Umbilical cord (tissue), 2 donors: ENCODE data around the genes ZDHHC9, RBMX2 and ARHGAP36.

GRCh38 chrX:124217350-124218326, 114.8 kb upstream of the TEX13D start:
- RAMPAGE, long total RNA: no peak

GRCh38 chrX:124426880-124427261, 80.5 kb downstream of the SH2D1A start:
- RAMPAGE, long total RNA: no peak

GRCh38 chrX:125206060-125206678, 113.5 kb upstream of the TEX13C start:
- RAMPAGE, long total RNA: no peak

DNA sequence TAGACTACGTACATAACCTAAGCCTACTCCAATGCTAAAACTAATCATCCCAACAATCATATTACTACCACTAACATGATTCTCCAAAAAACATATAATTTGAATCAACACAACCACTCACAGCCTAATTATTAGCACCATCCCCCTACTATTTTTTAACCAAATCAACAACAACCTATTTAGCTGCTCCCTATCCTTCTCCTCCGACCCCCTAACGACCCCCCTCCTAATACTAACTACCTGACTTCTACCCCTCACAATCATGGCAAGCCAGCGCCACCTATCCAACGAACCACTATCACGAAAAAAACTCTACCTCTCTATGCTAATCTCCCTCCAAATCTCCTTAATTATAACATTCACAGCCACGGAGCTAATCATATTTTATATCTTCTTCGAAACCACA, 79.8 kb downstream of the DCAF12L1 start:
- RAMPAGE, long total RNA: no peak

DNA sequence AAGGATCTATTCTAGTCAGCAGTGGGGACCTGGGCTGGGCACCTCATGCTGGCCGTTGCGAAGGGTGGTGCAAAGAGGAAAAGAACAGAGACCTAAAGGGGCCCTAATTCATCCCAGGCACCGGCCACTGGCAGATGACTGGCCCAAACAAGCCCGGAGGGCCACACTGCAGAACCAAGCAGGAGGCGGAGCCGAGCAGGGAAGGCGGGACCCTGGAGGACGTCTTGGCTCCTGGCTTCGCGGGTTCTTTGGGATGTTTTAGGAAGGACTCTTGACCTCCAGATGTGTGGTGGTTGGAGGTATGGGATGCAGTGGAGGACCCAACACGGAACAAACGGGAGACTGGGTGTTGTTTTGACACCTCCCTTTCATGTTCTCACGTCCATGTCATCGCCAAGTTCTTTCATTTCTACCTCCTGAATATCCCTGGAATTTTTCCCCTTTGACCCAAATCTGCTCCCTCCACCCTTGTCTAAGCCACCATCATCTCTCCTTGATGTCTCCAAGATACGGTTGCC, 49.0 kb downstream of the APLN start:
- RAMPAGE, long total RNA: no peak

DNA sequence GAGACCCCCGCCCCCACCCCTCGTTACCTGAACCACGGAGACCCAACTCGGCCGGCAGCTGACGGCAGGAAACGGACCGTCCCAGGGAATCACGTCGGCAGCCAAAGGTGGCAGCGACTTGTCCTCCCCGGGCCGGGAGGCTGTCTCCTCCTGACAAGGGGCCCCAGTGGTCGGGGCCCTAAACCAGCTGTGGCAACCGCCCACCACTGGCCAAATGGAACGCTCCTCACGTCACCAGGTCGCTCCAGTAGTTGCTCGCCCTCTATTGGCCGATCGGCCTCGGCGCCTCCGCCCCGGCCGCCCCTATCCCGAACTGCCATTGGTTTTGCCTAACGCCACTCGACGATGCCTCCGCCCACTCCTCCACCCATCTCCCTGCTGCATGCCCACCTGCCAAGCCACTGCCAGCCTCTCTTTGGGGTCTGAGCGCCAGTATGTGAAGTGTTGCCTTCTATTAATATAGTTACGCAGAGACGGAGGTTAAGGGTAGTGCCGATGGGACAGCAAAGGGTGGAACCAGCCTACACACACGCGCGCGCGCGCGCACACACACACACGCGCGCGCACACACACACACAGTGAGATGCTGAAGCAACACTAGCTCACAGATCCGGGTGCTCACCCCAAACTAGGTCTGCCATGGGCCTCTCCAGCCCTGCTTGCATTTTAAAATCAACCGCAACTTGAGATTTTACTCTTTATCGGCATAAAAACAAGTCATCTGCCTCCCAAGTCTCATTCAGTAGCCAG, at the start of gene ZDHHC9:
Gene ZDHHC9 (minus strand): TSS at position 218 of the 750 bp plus-strand sequence.
- RAMPAGE, long total RNA: no peak

GRCh38 chrX:129960695-129962022, 21.3 kb upstream of the BCORL1 start:
- RAMPAGE, long total RNA: no peak

DNA sequence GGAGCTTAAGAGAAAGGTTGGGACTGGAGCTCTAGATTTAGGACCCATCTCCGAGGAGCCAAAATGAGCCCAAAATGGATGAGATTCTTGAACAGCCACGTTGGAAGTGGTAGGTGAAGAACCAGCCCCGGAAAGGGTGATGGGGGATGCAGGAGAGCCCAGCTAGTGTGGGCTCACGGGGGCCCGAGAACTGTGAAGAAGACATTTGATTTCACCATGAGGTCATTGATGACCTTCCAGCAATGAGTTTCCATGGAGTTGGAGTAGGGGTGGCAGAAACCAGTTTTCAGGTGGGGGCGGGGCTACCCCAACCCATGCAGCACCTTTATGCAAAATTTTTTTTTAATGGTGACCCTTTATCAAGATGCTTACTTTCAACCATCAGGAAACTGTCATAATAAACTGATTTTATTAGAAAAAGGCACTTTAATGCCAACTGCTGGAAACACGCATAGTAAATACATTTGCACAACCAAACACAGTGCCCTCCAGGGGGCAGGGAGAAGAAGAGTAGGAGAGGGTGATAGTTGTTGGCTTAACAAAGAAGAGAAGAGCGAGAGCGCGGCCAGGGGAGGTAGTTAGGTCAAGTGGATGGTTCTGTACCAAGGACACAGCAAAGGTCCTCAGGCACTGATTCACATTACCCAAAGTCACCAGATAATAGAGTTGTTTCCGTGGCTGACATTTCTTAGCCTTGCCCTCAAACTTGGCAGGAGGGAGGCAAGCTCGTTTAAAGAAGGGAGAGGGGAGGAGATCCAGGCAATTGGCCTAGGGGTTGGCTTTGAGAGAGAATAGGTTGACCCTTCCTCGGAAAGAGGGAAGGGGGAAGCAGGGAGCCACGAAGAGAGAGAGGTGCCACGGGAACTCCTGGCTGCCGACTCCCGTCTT, 45.5 kb downstream of the ELF4 start:
- RAMPAGE, long total RNA: no peak

DNA sequence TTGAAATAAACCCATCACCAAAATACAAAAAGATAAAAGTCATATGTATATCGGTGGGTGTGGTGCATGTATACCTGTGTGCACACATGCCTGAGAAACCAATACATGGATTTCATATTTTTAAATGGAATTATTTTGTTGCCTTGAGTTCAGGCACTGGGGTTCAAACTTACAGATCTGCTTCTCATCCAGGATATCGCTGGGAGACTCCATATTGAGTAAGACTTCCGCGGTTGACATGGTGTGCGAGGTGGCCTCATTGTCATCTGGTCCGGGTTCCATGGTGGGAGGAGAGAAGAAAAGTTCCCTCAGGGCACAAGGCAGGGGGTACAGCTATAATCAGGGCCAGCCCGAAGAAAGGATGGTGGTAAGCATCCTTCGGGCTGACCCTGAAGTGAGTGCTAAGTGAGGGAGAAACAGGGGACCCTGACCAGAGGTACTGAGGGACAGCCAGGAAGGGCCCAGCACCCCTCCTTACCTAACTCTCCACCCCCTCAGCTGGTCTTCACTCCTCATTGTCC, 36.4 kb downstream of the ELF4 start:
- RAMPAGE, long total RNA: no peak

DNA sequence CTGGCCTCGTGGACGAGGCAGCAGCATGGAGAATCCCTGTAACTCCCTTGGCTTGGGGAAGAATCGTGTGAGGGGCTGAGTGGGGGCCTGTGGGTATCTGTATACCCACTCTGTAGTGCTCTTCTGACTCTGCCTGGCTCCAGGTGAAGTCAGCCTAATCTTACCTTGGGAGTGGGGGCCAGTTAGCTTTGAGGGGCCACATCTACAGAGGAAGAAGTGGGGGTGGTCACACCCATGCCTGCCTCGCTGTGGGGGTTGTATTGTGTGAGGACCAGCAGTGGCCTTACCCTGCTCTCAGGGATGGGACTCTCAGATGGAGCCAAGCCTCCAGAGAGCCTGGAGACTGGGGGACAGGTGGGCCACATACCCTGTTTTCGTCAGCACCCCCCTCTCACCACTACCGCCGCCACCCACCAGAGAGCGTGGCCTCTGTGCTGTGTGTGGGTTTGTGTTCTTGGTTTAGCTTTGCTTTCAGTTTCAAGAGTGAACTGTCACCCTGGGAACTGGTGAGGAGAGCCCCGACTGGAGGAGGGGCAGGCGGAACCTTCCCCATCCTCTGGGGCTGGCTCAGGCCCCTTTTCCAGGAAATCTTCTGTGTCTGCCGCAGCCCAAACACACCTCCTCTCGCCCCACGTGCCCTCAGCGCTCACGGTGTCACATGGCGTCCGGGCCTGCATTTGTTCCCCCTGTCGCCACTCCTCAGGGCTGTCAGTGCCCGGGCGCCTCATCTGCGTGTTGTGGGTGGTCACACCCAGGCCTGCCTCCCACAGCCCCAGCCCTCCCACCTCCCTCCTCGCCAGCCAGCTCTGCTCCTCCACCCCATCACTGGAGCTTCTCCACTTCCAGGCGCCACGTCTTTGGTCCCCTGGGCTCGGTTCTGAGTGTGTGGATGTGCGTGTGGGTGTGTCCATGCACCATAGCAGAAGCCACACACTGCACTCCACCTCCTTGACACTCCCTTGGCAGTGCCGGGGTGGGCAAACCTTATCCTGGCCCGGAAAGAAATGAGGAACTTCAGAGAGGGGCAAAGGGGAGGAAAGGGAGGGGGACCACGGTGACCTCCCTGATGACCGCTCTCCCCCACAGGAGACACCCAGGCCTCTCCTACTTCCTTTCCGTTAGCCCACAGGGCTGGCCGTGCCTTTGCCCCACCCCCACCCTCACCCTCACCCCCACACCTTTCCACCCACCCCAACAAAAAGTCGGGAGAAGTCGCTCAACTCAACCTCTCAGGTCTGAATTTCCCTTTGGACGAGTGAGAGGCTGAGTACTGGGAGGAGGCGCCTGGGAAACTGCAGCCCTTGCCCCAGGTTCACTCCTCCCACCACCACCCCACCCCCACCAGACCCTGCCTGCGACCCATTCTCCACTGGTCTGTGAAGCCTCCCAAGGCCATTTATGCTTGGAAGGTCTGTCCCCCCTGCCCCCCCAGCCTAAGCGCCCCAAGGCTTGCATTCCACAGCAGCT, 27.8 kb downstream of the ELF4 start:
- RAMPAGE, long total RNA: no peak

GRCh38 chrX:130114294-130114667, 4.0 kb upstream of the ELF4 start:
- RAMPAGE, long total RNA: no peak

GRCh38 chrX:130144600-130145151, 21.0 kb downstream of the AIFM1 start:
- RAMPAGE, long total RNA: no peak

GRCh38 chrX:130170613-130171573, 869 bp upstream of the RAB33A start:
- RAMPAGE, long total RNA: no peak

DNA sequence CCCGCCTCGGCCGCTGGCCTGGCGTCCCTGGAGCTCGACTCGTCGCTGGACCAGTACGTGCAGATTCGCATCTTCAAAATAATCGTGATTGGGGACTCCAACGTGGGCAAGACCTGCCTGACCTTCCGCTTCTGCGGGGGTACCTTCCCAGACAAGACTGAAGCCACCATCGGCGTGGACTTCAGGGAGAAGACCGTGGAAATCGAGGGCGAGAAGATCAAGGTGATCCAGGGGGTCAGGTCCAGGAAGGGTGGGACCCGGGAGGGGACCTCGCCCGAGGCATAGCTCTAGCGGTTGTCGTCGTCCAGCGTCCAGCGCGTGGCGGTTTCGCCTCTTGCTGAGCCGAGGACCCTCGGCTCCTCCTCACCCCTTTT, 324 bp downstream of the RAB33A start:
- RAMPAGE, long total RNA: no peak

DNA sequence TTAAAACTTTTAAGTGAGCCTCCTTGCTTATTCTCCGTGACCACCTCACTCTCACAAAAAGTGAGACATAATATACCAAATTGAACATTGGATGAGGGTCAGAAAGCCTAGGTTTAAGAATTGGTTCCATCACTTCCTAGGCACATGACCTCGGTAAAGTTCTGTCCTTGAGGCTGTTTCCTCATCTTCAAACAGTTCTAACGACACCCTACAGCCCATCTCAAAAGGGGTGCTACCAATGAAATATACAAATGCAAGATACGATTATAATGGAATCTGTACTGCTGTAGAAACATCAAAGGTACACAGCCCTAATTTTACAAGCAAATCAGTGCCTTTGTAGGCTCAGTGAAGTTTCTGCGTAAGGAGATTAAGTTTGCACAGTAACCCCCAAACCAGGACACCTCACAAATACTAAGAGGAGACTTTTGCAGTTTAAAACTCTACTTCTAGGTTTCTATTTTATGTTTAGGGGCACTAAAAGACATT, 1.3 kb downstream of the ZNF280C start:
- RAMPAGE, long total RNA: no peak

GRCh38 chrX:130401381-130402451, at the start of gene RBMX2:
Gene RBMX2 (plus strand): TSS chrX:130401987.
- RAMPAGE, long total RNA: start-site peak on the plus strand at chrX:130402001-130402015, 20 and 25 reads in 2 replicates

- RAMPAGE, long total RNA: no peak
These were observed 158.5 kb downstream of the RBMX2 start for GRCh38 chrX:130560331-130560682.

DNA sequence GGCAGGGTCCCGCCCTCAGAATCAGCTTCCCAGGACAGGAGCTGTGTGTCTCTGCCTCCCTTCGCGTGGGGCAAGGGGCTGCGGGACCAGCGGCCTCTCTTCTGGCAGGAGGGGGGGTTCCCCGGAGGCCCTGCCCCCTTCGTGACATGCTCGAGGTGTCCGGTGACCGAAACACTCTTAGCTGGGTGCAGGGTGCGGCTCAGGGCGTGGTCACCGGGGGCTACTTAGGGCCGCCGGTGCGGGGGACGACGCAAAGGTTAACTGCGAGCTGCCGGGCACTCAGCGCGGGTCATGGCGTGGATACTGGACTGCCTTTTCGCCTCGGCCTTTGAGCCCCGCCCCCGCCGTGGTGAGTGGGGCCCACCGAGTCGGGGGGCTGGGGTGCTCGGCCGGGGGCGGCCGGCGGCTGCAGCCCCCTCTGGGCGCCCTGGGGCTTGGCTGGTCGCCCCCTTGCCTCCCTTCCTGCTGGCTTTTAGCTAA, at the start of gene ARHGAP36:
Gene ARHGAP36 (plus strand): TSS at position 251 of the 480 bp plus-strand sequence.
- RAMPAGE, long total RNA: no peak

DNA sequence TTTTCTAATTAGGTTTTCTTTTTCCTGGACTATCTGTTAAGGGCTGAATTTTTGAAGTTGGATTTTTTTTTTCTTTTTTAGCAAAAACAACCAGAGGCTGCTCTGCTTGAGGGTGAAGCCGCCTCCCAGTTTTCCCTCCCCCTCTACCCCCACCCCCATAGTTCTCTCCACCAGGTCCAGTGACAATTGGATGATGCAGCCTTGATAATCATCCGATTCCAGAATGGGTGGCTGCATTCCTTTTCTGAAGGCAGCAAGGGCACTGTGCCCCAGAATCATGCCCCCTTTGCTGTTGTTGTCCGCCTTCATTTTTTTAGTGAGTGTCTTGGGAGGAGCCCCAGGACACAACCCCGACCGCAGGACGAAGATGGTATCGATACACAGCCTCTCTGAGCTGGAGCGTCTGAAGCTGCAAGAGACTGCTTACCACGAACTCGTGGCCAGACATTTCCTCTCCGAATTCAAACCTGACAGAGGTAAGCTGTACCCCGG, 23.3 kb downstream of the ARHGAP36 start:
- RAMPAGE, long total RNA: no peak

GRCh38 chrX:132025160-132025532, 2.0 kb downstream of the STK26 start:
- RAMPAGE, long total RNA: no peak